Heart right ventricle (tissue), 2 donors: ENCODE measurements around the gene KCNB1.

DNA sequence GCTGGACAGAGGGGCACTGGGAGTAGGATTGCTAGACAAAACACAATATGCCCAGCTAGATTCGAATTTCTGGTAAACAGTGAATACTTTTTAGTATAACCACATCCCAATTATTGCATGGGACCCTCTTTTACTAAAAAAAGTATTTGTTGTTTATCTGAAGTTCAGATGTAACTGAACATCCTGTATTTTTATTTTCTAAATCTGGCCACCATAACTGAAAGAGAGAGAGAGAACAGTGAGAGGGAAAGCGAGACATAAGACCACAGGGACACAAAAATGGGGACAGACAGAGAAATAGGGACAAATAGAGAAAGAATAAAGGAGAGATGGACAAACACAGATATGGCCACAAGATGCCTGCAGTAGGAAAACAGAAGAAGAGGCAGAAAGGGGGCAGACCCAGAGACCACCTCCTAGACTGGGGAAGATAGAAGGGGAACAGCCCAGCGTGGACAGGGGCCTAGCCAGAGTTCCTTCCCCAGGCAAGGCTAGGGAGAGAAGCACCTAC, 7.7 kb upstream of the ARFGEF2 start:
- PRO-cap, 2 experiments = no peak in any of the 2 experiments

DNA sequence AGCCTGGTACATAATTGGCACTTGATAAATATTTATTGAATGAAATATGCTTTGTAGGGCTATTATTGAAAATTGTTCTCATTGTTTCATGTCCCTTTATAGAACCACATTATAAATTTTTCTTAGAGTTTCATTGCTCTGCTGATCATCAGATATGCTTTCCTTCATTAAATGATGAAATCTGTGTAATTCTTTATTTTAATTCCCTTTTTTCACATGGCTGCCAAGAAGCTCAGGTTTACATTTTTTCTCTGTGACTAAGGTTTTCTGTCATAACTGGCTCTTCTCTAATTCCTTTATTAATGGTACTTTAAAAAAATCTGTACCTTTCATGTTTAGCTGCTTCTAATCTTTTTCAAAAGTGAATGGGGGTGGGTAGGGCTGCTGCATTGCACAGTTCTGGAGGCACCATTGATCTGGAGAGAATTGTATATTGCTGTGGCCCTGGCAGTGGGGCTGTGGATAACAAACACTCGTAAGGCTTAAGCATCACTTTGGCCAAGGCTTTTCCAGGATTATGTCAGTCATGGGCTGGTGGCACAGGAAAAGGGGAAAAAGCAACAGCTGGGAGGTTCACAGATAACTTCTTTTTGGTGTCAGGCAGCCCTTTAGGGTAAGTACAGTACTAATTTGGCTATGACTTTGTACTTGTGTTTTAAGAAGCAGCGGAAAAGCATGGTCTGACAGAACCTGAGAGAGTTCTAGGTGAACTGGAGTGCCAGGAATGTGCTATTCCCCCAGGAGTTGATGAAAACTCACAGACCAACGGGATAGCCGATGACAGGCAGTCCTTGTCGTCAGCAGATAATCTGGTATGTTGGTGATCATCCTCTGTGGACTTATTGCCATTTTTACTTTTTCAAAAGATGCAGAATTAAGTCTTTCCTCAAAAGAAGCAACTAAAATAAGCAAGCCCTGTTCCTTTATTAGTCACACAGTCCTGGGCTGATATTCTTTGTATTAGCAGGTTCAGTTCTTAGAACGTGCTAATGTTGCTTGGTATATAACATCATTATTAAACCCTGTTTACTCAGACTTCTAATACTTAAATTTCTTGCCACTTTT, 44.0 kb downstream of the ARFGEF2 start:
- PRO-cap, 2 experiments = no peak in any of the 2 experiments

DNA sequence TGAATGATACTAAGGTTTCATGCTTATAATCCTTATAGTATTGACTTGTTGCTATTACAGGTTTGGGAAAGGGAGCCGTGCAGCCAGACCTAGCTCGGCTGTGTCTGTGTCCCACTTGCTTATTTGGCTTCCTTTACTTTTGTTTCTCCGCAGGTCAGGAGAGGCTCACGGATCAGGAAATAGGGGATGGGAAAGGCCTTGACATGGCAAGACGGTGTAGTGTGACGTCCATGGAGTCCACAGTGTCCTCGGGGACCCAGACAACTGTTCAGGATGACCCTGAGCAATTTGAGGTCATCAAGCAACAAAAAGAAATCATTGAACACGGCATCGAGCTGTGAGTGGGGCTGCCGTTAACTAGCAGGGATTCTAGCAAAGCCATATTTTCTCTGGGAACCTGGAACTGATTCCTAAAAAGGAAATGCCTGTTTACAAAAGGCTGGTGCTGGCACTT, 54.4 kb downstream of the ARFGEF2 start:
- PRO-cap, 2 experiments = no peak in any of the 2 experiments

GRCh38 chr20:48984348-48985015, 61.6 kb upstream of the CSE1L start:
- PRO-cap, 2 experiments = no peak in any of the 2 experiments

- PRO-cap, 2 experiments = no peak in any of the 2 experiments
Observed at GRCh38 chr20:49288008-49288619, 10.3 kb upstream of the ZNFX1 start.

- PRO-cap, 2 experiments = no peak in any of the 2 experiments
Observed at GRCh38 chr20:49482488-49482847, at the start of gene KCNB1. Gene KCNB1 (minus strand): TSS chr20:49482668.

DNA sequence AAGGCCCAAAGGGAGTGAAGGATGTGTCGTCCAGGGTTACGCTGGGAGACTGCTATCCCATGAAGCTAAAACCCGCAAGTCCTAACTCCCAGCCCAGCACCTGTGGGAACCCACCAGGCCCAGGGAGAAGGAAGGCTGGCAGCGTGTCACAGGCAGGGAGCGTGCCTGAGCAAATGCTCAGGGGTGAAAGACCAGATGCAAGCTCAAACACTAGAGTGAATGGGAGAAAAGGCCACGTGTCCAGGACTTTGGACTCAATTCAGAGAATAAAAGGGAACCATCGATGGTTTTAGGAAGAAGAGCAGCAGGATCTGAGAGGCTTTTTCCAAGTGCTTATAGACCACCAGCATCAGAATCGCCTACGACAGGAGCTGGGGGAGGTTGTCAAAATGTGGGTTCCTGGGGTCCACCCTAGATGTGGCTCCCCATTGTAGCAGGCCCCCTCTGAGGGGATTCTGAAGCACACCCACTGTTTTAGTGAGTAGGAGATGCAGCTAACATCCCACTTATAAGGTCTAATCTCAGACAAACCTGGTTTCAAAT, 16.1 kb upstream of the PTGIS start:
- PRO-cap, 2 experiments = no peak in any of the 2 experiments

- PRO-cap, 2 experiments = no peak in any of the 2 experiments
Observed at GRCh38 chr20:49584768-49585141, 16.8 kb upstream of the PTGIS start.

DNA sequence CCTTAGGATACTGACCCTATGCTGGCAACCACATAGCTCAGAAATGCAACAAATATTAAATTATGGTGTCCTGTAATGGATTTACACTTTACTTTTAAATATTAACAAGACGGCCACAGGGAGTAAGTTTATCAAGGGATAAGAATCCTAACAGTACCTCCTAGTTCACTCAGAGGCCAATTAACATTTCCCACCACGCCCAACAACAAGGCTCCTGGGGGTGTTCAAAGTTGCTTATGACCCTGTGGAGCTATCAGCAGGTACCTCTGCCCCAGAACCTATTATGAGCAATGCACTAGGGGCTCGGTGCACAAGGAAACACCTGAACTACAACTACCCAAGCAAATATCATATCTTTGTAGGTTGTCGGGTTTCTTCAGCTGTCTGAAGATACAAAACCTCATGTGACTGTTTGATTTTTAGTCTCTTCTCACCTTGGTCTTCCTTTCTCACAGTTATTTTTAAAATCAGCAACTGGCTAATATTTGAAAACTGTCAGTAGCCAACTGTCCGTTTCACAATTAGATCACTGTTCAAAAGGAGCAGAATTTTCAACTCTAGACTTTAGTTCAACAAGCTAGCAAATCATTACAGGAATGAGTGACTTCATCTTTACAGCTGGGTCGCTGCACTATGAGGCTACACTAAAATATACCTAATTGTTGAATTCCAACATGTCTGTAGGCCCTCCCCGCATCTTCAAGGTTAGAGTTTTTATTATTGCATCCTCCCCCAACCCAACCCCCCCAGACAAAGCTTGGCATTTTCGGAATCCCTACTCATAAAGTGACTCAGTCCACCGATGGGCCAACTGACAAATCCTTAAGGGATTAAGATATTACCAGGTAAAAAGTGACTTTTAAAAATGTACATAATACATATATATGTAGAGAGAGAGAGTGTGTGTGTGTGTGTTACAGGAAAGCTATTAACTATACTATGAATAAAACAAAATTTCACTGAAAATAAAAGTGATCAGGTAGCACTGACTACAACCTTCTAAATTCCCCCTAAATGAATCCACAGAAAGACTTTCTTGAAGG, 38.1 kb downstream of the B4GALT5 start:
- PRO-cap, 2 experiments = no peak in any of the 2 experiments

GRCh38 chr20:49710898-49711390, 2.7 kb downstream of the B4GALT5 start:
- PRO-cap, 2 experiments = no peak in any of the 2 experiments

- PRO-cap, 2 experiments = no peak in any of the 2 experiments
Observed at GRCh38 chr20:49814269-49814739, 1.7 kb downstream of the SLC9A8 start.

DNA sequence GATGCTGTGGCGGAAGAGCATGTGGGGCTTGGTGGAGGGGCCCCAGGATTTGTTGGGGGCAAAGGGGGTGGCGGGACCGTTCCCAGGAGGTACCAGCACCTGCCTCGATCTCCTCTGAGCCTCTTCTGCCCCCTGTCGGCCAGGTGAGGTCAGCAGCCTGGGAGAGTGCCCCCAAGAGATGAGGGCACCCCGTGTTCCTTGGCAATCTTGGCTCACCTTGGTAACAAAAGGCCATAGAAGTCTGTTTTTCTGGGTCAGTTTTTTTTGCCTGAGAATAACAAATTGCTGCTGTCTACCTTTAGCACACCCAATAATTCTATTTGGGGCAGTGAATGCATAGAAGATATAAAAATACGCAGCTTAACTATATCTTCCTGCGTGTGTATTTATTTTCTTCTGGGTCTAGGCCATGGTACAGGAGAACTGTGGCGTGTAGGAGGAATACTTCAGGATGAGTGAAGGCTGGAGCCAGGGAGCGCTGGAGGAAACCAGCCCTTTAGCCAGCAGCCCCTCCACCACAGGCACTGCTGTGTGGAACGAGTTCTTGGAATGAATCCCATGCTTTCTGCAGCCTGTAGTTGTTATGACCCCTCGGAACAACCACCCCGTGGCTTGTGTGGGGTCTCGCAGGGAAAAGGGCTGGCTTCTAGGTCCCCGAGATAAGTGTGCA, 25.2 kb downstream of the SPATA2 start:
- PRO-cap, 2 experiments = no peak in any of the 2 experiments

GRCh38 chr20:49892668-49893528, 22.4 kb downstream of the SPATA2 start:
- PRO-cap, 2 experiments = peak in 2 of 2 experiments; most common plus-strand start chr20:49893061 (in 1); most common minus-strand start chr20:49893003 (in 1)

GRCh38 chr20:49913302-49914162, 1.8 kb downstream of the SPATA2 start:
- PRO-cap, 2 experiments = no peak in any of the 2 experiments

DNA sequence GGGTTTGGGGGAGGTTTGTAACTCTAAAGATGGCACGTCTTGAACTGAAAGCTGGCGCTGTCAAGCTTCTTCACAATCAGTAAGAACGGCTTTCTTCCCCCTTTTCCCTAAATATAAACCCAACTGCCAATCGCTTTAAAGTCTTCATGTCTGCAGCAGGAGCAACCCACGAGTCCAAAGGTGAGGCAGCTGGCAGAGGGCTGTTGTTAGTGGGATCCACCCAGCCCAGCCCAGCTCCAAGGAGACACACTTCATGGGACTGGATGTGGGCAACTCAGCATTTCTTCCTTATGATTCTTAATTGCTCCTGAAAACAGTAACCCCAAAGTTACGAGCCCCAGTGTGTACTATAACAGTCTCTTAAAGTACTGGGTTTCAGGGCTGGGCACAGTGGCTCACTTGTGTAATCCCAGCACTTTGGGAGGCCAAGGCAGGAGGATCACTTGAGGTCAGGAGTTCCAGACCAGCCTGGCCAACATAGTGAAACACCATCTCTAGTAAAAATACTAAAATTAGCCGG, 8.2 kb upstream of the SPATA2 start:
- PRO-cap, 2 experiments = no peak in any of the 2 experiments

- PRO-cap, 2 experiments = no peak in any of the 2 experiments
Observed at GRCh38 chr20:50085859-50086420, 27.0 kb downstream of the UBE2V1 start.

DNA sequence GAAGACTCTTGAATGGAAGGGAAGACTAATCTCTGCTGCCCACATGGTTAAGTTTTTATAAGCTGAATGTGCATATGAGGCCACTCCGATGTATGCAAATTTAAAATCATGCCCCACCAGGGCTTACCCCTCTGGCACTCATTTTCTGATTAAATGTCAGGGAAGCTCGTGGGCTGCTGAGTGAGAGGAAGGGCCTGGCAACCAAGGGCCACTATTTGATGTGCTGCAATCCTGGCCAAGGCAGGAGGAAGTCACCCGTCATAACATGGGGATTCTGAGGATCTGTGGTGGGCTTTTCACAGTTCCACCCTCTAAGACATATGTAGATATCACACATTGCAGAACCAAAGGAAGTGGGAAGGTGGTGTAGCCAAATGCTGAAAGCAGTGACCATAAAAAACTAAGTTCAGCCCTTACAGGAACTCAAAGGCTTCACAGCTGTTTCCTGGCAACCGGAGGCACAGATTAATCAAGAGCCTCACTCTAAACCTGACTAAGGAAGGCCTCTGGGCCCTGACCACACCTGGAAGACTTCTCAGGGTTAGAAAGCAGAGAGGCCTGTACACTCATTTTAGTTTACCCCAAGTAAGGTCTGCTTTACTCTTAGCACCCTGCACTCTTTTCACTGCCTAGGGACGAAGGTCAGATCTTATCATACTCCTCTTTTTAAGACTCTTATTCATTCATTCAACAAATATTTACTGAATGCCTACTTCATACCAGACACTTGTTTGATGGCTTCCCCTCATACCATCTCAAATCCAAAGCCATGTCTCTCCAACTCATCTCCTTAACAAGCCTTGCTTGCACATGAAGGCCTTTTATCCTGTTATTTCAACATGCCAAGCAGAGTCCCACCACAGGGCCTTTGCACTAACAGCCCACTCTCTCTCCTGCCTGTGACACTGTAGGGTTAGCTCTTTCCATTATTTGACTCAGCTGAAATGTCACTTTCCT, 2.7 kb downstream of the UBE2V1 start:
- PRO-cap, 2 experiments = no peak in any of the 2 experiments

GRCh38 chr20:50138137-50139440, 14.9 kb downstream of the PEDS1 start:
- PRO-cap, 2 experiments = no peak in any of the 2 experiments

GRCh38 chr20:50186832-50187367, 3.7 kb upstream of the CEBPB start:
- PRO-cap, 2 experiments = no peak in any of the 2 experiments

- PRO-cap, 2 experiments = peak in 1 of 2 experiments; most common plus-strand start chr20:50276323 (in 1); most common minus-strand start chr20:50276271 (in 1)
Observed at GRCh38 chr20:50275962-50276941, 85.6 kb downstream of the CEBPB start.